NCI-H460 (cell line): ENCODE results near the gene USP3.

DNA sequence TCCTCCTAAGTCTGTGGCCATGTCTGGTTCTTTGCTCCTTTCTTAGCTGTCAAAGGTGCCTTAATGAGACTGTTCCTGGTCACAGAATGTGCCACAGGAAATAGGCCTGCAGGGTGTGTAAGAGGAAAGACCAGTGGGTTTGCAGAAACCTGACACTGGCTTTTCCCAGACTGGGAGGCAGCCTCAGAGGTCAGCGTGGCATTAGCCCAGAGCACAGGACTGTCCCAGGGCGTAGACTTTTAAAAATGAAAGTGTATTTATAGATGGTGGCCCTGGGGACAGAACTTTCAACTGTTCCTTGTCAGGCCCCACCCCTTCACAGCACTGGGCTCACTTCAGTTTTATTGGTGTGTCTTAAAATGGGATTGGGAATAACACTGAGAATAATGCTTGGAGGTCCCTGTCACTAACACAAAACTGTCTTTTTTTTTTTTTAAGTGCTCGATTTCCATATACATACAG, 82.6 kb downstream of the TLN2 start:
RAMPAGE:
- cytosol, long total RNA: no peak
- long total RNA: no peak
- nucleus, long total RNA: no peak

DNA sequence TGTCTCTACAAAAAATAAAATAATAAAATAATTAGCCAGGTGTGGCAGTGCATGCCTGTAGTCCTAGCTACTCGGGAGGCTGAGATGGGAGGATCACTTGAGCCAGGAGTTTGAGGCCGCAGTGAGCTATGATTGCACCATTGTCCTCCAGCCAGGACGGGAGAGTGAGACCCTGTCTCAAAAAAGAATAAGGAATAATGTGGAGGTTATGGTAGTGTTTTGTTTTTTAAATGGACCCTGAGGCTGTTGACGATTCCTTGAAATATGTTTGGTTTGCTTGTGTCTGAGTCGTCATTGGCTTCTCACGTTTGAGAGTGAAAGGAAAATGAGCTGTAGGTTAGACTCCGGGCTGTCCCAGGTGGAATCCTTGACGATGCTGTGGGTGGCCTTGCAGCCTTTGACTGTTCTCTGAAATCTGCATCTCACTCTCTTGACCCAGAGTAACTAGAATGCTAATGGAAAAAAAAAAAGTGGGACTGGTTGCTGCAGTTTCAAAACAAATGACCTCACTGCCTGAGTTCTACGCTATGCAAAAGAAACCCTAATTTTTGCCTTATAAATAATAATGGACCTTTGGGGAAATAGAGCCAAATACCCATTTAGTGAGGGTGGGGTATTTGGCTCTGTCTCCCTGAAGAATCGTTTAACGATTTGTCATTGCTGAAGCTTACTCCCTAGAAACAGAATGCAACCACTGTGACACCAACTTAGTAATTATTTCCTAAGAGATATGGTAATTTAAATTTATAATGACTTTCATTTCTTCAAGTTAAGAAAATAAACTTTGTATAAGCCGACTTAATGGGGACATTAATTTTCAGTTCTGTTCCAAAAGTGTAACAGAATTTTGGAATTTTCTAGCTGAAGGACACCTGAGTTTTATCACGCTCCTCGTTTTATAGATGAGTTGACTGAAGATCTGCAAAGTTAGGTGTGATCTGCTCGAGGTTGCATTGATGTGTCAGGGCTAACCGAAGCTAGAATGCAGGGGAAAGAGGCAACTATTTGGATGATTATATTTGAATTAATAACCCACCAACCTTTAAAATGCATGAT, 84.4 kb downstream of the TLN2 start:
RAMPAGE:
- cytosol, long total RNA: no peak
- long total RNA: no peak
- nucleus, long total RNA: no peak

RAMPAGE:
- cytosol, long total RNA: no peak
- long total RNA: no peak
- nucleus, long total RNA: no peak
These were observed 268.2 kb downstream of the TLN2 start for GRCh38 chr15:62658486-62658938.

DNA sequence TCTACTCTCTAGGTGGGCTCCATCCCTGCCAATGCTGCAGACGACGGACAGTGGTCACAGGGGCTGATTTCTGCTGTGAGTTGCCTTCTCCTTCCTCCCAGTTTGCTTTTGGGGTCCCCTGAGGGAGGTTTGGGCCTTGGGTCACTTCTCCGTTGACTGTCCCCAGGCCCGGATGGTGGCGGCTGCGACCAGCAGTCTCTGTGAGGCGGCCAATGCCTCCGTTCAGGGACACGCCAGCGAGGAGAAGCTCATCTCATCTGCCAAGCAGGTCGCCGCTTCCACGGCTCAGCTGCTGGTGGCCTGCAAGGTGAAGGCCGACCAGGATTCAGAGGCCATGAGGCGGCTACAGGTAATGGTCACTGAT, 206.8 kb upstream of the TPM1 start:
RAMPAGE:
- cytosol, long total RNA: no peak
- long total RNA: no peak
- nucleus, long total RNA: no peak

RAMPAGE:
- cytosol, long total RNA: no peak
- long total RNA: no peak
- nucleus, long total RNA: no peak
These were observed 733 bp upstream of the TPM1 start for GRCh38 chr15:63041707-63042320.

GRCh38 chr15:63043542-63044505, 1.3 kb downstream of the TPM1 start:
RAMPAGE:
- cytosol, long total RNA: no peak
- long total RNA: no peak
- nucleus, long total RNA: no peak

DNA sequence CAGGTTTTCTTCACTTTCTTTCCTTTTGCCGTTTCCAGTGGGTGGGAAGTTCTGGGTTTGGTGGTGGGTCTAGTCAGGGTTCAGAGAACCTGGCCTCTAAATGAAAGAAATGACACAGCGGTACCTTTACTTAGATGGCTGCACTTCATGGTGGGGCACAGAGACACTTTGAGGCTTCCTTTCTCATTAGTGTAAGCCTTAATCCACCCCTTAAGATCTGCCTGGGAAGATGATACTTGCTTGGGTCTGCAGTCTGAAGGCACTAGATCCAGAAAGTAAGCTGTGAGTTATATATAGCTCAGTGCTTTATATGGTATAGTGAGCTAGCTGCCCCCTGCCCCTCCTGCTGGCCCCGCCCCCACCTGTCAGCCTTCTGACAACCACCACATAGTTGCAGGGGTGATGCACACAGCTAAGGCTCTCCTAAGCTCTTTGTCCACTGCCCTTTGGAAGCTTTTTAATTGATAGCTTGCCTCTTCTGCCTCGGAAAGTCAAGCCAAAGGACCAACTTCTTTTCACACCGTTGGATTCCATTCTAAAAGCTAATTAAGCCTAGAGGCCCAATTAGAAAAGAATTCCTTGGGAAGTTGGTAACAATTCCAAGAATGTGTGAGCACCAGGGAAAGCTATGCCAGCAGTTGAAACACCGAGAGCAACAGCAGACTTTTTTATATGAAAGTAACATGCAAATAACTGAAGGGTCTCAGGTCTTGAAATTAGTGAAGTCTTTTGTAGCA, 2.1 kb downstream of the TPM1 start:
RAMPAGE:
- cytosol, long total RNA: no peak
- long total RNA: no peak
- nucleus, long total RNA: no peak

GRCh38 chr15:63047867-63048739, 5.6 kb downstream of the TPM1 start:
RAMPAGE:
- cytosol, long total RNA: start-site peak on the plus strand at chr15:63048485-63048566, 320 and 453 reads in 2 replicates
- long total RNA: no peak
- nucleus, long total RNA: no peak

GRCh38 chr15:63048740-63049668, 6.5 kb downstream of the TPM1 start:
RAMPAGE:
- cytosol, long total RNA: no peak
- long total RNA: no peak
- nucleus, long total RNA: no peak

GRCh38 chr15:63070922-63071385, 28.4 kb downstream of the TPM1 start:
RAMPAGE:
- cytosol, long total RNA: no peak
- long total RNA: no peak
- nucleus, long total RNA: no peak

DNA sequence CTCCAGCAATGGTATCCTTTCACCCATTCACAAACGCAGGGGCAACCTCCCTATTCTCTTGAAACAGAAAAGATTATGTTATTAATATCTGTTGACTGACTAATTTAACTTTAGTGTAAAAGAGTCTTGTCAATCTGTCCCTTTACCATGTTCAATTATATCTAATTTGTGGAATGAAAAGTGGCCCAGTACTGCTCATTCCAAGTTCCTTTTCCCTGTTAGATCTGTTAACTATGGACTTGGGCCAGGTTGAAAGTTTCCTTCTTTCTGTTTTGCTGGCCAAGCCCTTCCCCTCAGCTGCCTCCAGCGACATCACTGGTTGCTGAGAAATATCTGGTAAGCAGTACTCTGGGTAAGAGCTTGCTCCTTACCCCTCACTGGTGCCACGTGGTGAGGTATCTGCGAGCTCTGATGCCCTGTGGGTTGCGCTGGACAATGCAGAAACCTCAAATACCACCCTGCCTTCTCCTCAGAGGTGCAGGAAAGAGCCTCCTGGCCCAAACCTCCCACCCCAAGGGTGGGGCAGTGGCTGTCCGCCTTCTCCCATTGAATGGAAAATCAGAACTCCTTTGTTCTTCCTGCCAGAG, 43.0 kb upstream of the APH1B start:
RAMPAGE:
- cytosol, long total RNA: no peak
- long total RNA: no peak
- nucleus, long total RNA: no peak

DNA sequence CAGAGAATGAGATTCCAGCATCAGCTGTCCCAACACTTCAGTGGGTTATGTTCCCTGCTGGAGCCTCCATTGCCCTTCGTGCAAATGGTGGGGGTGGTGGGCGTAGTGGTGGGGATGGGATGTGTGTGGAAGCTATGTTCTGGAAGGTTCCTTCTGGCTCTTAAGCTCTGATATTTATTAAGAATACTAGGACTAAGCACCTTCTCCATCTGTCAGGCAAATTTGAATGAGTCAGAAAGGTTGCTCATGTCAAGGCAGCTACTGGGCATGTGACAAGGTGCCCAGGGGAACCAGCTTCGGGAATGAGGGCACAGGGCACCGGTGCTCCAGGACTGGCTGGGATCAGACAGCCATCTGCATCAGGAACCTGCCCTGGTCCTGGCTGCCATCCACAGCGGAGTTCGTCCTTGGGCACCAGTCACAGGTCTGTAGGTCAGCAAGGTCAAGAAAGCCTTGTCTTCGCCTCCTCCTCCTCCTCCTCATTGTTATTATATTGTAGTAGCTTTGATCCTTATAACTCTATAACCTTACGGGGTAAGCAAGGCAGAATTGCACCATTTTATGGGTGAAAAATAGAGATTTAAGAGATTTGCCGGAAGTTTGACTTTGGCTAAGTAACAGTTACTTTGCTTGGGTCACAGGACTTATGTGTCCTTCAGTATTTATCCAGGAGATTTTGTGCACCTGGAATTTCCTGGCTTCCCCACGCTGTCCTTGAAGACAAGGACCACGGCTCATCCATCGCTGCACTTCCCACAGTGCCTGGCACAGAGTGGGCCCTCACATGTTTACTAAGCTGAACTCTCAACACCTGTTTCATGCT, 32.4 kb downstream of the CA12 start:
RAMPAGE:
- cytosol, long total RNA: no peak
- long total RNA: no peak
- nucleus, long total RNA: no peak

GRCh38 chr15:63367464-63368053, 14.1 kb downstream of the CA12 start:
RAMPAGE:
- cytosol, long total RNA: no peak
- long total RNA: no peak
- nucleus, long total RNA: no peak

DNA sequence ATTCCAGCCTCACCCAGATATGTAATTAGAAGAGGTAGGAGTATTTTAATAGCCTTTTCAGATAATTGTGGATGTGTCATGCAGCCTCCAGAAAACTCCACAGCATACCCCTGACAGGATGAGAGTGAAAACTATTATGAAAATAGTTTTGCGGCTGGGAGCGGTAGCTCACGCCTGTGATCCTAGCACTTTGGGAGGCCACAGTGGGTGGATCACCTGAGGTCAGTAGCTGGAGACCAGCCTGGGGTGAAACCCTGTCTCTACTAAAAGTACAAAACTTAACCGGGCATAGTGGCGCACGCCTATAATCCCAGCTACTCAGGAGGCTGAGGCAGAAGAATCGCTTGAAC, 21.4 kb upstream of the USP3 start:
RAMPAGE:
- cytosol, long total RNA: no peak
- long total RNA: no peak
- nucleus, long total RNA: no peak

DNA sequence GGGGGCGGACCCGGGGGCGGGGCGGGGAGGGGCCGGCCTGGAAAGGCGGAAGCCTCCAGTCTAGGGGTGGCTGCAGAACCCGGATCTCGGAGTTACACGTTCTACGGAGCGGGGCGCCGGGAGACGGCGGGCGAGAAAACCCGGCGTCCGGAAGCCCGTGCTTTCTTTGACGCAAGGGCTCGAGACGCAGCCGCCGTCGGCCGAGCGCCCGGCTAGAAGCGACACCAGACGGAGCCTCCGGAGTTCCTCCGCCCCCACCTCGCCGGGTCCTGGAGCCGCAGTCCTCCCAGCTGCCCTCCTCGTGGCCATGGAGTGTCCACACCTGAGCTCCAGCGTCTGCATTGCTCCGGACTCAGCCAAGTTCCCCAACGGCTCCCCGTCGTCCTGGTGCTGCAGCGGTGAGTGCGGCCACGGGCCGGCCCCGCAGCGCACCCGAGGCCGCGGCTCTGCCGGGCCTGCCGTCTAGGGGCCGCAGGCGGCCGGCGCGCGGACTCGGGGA, at the start of gene USP3:
Gene USP3 (plus strand): TSS at position 161 of the 499 bp plus-strand sequence.
RAMPAGE:
- cytosol, long total RNA: start-site peak on the plus strand centred at position 241 of the sequence, 109 bp wide, 220 and 280 reads in 2 replicates
- long total RNA: no peak
- nucleus, long total RNA: start-site peak on the plus strand centred at position 246 of the sequence, 114 bp wide, 370 and 114 reads in 2 replicates

DNA sequence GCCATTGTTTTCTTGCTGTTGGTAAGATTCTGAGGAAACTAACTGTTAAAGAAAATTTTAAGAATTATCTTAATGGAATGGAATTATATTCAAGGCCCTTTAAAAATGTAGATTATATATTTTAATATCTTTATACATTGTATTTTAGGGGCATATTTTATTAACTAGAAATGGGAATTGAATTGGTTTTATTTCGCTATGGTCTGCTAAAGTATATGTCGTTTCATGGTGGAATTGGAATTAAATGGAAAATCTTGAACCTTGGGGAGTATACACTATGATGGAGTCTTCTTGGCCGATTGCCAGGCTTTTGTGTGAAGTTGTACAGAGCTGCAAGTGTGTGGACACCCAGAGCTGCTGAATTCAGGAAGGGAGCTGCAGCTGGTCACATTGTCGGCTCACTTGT, 35.0 kb downstream of the USP3 start:
RAMPAGE:
- cytosol, long total RNA: no peak
- long total RNA: no peak
- nucleus, long total RNA: no peak

GRCh38 chr15:63594493-63595776, 2.3 kb upstream of the FBXL22 start:
RAMPAGE:
- cytosol, long total RNA: no peak
- long total RNA: no peak
- nucleus, long total RNA: no peak

RAMPAGE:
- cytosol, long total RNA: no peak
- long total RNA: no peak
- nucleus, long total RNA: no peak
These were observed 117.8 kb downstream of the HERC1 start for GRCh38 chr15:63715731-63716566.

GRCh38 chr15:63767976-63768686, 65.6 kb downstream of the HERC1 start:
RAMPAGE:
- cytosol, long total RNA: no peak
- long total RNA: no peak
- nucleus, long total RNA: no peak

GRCh38 chr15:63774058-63774481, 59.7 kb downstream of the HERC1 start:
RAMPAGE:
- cytosol, long total RNA: no peak
- long total RNA: no peak
- nucleus, long total RNA: no peak